Umbilical cord (tissue), 2 donors: ENCODE measurements around a stretch of chr16.

- RAMPAGE, long total RNA = start-site peak on the minus strand at chr16:49664138-49664354, 58 and 13 reads in 2 replicates
Observed at GRCh38 chr16:49663460-49664718, 192.0 kb downstream of the ZNF423 start.

DNA sequence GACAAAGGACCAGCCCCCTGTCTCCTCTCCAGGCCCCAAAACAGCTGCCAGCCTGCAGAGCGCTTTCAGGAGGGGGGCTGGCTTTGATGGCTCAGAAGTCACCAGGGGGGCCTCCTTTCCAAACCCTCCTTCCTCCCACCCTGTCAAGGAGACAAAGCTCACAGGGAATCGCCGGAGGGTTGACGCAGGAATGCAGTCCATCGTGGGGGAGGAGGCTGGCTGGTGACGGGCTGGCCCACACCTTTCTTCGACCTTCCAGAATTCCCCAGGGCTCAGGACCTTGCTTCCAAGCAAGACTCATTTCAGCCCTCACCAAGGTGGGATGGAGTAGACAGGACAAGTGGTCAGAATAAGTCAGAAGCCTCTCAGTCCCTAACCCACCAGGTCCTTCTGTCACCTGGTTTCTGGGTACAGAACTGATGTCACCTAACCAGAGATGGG lies 159.1 kb downstream of the ZNF423 start:
- RAMPAGE, long total RNA = no peak

DNA sequence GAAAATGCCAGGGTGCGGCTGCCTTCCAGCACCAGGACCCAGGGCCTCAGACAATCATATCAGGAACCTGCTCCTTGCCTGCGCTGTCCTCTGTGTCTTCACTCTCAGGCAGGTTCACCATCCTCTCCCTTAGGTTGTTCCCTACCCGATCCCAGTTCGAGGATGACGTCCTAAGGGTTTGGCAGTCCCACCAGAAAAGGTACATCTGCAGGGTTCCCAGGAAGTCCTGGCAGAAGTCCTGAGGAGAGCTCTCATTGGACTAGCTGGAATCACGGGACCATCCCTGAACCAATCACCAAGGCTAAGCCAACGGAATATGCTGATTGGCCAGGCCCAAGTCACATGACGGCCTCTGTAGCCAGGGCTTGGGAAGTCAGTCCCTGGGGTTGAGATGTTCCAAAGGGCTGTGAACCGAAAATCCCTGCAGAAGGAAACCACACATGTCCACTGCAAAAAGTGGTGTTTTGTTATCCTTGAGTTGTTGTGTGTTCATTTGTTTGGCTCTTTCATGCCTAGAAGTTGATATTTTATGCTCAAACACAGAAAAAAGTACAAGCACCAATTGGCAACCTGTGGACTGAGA lies 68.1 kb upstream of the ZNF423 start:
- RAMPAGE, long total RNA = no peak

DNA sequence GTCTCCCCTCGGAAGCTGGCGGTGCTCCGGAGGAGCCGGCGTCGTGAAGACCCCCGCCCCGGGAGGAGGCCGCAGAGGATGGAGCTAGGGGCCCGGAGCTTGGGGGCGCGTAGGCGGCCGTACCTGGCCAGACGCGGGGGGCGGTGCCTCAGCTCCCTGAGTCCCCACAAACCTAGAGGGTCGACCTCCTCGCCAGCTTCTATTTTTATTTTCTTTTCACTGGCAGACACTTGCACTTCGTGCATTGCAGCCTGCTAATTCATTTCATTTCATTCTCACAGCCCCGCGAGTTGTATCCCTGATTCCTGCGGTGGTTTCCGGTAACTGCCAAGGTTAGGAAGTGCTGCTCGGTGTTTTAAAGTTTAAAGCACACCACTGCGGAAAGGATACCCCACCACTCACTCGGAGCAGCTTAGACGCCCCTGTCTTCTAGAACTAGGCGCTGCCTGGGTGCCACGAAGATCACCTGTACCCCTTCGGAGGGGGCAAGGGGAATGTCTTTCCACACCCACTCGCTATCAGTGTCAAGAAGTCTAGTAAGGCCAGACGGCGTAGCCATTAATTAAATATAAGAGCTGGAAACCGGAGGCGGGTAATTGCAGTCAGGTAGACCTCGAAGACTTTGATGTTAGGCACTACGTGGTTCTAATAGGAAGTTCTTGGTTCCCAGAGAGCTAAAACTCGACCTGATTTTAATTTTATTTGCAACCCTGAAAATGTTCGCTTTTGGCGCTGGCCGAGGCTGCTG lies 519 bp downstream of the CNEP1R1 start:
- RAMPAGE, long total RNA = no peak

DNA sequence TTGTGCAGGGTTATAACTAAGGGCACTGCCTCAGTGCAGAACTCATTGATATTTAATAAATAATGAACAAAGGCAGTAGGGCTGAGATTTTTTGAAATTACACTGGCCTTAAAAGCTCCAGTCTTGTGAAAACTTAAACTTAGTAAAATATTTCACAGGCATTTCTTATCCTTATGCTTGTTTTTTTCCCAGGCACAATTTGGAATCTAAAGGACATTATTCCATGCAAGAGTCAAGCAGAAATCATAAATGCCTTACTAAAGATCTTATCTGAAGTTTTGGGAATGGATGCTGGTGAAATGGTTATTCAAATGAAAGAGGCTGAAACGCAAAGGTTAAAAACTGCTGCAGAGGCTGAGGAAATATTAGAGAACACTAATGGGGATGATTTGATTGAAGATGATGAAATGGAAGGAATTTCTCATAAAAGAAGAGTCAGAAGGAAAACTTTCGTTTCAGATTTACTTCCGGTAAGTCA lies 12.8 kb downstream of the HEATR3 start:
- RAMPAGE, long total RNA = no peak

DNA sequence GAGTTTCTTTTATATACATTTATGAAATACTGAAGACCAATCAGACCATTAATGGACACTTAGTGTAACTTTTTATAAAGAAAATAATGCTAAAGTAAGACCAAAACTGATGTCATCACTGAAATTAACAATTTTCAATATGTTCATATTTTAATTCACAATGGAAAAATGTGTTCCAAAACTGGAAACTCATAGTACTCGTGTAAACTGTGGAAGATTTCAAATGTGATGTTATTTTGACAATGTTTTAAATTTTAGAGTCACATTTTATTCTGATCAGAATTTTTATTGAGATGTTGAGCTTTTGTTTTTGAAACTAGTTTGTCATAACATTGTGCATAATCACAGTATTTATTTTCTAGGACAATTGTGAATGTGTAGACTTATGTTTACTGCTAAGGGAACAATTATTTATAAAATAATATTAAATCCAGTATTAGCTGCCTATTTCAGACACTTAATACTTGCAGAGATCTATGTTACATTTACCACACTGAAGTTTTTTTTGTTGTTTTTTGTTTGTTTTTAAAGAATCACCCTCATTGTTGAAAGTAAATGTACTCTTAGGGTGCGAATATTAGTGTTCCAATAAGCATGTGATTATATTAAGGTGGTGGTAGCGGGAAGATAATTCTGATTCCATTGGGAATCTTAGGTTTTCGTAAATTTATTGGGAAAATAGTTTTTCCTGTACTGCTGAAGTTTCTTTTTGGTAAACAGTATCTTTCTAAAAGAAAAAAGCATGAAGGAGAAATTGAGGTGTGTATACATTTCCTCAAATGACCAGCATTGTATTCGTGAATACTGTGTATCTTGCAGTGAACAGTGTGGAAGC lies 35.2 kb upstream of the ADCY7 start:
- RAMPAGE, long total RNA = no peak

- RAMPAGE, long total RNA = no peak
Observed at GRCh38 chr16:50360826-50361159, 8.0 kb downstream of the BRD7 start.

- RAMPAGE, long total RNA = no peak
Observed at GRCh38 chr16:50718977-50719632, 22.8 kb upstream of the CYLD start.

- RAMPAGE, long total RNA = no peak
Observed at GRCh38 chr16:50747554-50747925, 5.7 kb downstream of the CYLD start.

- RAMPAGE, long total RNA = no peak
Observed at GRCh38 chr16:50841853-50842586, 100.1 kb downstream of the CYLD start.

DNA sequence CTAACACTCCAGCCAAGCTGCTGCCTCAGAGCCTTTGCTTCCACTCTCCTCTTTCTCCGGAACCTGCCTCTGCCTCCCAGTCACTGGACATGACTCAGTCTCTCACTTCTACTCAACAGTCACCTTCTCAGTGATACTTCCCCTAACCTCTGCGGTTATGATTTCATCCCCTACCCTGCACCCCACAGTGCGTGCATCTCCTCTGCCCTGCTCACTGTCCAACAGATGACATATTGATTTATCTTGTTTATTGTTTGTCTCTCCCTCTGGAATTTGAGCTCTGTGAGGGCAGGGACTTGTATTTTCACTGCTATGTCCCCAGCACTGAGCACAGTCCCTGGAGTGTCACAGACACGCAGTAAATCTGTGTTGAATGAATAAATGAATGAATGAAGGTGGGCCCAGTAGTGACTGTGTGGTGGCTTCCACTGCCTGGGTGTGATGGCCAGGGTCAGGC lies 100.7 kb downstream of the CYLD start:
- RAMPAGE, long total RNA = no peak

- RAMPAGE, long total RNA = no peak
Observed at GRCh38 chr16:51155100-51155765, 4.2 kb upstream of the SALL1 start.

GRCh38 chr16:51157700-51158370 lies 6.8 kb upstream of the SALL1 start:
- RAMPAGE, long total RNA = no peak

- RAMPAGE, long total RNA = no peak
Observed at GRCh38 chr16:51235485-51236029, 84.5 kb upstream of the SALL1 start.

DNA sequence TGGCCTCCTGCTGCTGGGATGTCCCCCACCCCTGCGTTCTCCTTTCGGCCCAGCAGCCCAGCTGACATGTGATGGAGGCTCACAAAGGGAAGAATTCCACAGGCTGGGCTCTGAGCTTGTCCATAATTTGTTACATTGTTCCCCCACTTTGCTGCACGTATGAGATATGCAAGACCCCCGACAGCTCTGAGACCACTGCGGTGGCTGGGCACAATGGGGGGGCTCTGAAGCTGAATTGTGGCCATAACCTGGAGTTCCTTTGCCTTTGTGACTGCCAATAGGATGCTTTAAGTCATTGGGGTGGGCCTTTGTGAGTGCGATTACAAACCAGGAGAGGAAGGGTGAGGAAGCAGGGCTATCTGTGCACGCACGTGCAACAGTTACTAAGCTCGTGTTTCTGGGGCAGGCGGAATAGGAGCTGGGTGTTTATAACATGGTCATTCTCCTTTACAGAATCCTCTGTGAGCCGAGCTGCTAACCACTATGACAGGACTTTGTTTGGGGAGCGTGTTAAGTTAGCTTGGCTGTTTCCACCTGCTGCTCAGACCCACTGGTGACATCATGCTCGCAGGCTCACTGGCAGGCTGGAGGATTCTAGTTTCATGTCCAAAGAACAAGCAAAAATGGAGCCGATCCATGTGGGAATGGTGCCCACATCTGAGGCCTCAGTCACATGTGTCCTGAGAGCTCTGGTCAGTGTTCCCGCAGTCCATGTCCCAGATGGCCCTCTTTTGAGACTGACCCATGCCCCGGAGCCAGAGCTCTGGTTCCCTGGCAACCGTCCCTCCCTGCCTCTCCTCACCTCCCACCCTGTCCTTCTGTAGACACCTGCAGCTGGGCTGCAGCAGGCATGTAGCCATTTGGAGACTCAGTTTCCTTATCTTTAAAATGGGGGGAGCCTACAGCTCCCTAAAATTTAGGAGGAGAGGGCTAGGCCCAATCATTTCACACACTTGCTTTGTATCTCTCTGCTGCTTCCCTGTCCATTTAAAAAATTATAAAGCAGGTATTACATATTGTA lies 208.4 kb upstream of the SALL1 start:
- RAMPAGE, long total RNA = no peak

DNA sequence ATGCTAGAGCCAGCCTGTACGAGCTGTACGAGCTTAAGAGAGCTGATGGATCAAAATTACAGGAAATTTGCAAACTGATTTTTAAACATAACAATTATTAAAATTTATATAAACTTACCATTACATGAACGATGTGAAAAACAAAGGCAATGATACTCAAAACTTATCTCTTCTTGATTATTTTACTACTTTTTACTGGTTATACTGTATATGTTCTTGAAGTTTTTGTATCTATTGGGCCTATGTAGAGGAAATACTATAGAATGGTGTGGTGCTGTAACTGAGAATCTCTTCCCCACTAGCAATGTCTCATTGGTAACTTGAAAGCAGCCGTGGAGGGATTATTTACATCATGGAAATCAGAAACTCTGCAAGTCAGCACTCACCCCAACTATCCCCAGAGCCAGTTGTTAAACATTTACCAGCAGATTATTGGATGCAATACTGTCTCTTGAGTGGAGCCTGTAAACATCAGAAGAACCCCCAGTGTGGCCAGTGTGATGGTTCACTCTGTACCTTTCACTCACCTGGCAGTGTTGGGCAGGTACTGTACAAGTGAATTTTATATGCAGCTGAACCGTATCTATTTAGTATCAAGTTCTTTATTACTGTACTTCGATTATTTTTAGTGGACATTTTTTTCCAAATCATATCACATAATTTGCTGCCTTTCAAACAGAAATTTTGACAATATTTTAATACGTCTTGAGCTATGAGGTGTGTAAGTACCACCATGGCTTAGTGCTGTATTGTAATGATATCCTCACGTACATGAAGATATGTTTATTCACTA lies 299.8 kb upstream of the SALL1 start:
- RAMPAGE, long total RNA = no peak

DNA sequence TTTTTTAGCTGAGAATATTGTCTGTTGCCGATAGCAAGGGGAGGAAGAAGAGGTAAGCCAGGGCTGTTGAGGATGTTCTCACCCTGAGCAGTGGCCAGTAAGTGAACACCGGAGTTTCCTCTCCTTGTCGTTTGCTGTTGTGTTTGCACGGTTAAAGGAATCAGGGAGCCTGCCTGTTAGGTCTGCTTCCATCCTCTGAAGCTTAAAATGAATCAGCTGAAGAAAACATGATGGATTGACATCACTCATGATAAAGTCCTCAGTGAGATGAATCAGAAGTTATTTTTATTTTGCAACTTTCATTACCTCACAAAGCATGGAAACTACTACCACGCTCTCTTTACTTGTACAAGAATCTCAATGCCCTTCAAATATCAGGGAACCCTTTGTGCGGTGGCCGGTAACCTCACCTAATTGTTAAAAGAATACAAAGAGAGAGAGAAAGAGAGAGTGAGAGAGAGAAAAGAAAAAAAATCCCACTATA lies 441.5 kb upstream of the SALL1 start:
- RAMPAGE, long total RNA = no peak

GRCh38 chr16:51636915-51637500 lies 485.9 kb upstream of the SALL1 start:
- RAMPAGE, long total RNA = no peak

DNA sequence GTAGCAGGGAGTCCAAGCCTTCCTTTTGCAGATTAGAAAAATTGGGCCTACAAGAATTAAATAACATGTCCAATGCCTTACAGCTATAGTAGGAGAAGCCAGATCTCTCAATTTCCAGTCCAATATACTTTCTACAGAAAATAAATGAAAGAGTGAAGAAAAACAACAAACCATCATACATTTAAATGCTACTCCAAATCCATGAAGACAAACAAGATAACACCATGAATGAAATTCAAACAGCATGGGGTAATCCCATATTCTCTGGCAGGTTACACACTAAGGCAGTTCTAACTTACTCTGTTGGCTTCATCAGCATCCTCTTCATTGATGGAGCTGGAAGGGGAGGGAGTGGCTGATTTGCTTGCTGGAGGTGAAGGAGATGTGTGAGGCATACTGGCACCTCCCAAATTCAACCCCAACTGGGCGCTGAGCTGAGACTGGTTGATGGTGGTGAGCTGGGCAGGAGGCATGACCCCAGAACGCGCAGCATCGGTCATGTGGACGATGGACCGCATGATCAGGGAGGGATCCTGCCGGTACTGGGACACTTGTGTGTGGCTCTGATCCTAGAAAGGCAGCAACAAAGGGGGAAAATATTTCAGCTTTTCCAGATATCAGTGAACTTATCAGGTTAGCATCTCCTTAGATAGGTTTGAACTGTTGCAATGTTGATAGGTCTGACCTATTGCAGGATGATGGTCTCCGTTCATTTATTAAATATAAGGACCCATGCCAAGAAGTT lies 96.8 kb downstream of the TOX3 start:
- RAMPAGE, long total RNA = no peak

- RAMPAGE, long total RNA = no peak
Observed at GRCh38 chr16:52526543-52526779, 20.5 kb downstream of the TOX3 start.